HepG2 (cell line): ENCODE results near the gene MIXL1.

DNA sequence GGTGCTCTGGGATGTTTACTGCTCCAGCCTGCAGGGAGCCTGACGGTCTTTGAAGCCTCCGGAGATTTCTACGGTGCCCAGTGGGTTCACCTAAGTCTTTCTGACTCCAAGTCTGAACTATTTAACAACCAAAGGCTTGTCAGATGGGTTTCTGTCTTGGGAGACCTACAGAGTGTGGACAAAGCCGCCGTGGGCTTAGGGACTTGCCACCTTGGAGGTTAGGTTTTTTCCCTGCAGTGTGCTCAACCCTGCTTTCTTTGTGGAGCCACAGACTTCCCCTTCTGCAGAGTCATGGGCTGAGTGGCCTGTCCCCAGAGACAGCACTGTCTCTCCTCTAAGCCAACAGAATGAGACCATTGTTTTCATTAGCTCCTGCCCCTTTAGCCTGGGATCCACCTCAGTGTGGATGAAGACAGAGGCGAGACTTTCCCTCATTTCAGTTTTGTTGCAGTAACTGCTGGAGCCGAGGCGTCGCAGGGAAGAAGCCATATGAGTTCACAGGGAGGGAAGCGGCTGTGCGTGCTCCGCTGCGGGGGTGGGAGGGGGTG, 120.6 kb downstream of the CNIH3 start:
- RRBS, 2 experiments = no CpG with 5 or more reads among the region's 13 CpGs
CAGE:
- cytosol, long polyA minus RNA = no peak
- cytosol, long polyA plus RNA = no peak
- long polyA plus RNA = no peak
- nucleus, long polyA minus RNA = no peak
- nucleus, long polyA plus RNA = no peak

DNA sequence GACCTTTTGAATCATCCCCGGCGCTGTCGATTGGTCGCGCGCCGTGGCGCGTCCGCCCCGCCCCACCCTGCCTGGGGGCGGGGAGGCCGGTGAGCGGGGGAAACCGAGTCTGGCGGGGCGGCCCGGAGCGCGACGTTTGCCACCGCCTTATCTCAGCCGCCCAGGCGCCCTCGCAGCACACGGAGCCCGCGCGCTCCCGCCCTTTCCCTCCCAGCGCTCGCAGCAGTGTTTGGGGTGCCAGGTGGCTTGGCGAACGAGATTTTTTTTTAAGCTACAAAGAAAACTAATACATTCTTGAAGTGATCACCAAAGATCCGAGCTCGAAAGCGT, 302 bp upstream of the LBR start:
- RRBS, 2 experiments = under 1 to 3% methylated on average over 13 to 18 of the region's 37 CpGs
CAGE:
- cytosol, long polyA minus RNA = no peak
- cytosol, long polyA plus RNA = no peak
- long polyA plus RNA = no peak
- nucleus, long polyA minus RNA = no peak
- nucleus, long polyA plus RNA = no peak

- RRBS, 2 experiments = no CpG with 5 or more reads among the region's 10 CpGs
CAGE:
- cytosol, long polyA minus RNA = no peak
- cytosol, long polyA plus RNA = no peak
- long polyA plus RNA = no peak
- nucleus, long polyA minus RNA = no peak
- nucleus, long polyA plus RNA = no peak
These were observed 33.6 kb upstream of the LBR start for GRCh38 chr1:225461481-225461813.

DNA sequence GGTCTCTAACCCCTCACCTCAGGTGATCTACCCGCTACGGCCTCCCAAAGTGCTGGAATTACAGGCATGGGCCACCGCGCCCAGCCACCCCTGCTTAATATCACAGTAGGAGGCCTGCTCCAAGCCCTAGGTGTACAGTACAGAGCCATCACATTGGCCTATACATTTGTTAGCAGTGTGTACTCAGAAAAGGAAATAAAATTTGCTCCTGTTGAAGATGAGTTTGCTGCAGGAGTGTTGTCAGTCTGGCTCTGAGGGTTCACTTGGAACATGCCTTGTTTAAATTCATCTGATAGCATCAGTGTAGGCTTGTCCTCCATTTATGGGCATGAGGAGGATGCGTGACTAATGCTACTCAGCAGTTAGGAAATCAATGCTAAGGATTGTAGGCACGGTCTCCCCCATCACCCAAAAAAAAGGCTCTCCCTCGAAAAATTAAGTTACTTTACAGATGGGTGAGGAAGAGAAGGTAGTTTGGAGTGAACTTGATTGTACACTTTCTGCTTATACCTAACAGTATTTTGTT, 4.6 kb upstream of the ENAH start:
- RRBS, 2 experiments = no CpG with 5 or more reads among the region's 7 CpGs
CAGE:
- cytosol, long polyA minus RNA = no peak
- cytosol, long polyA plus RNA = no peak
- long polyA plus RNA = no peak
- nucleus, long polyA minus RNA = no peak
- nucleus, long polyA plus RNA = no peak

DNA sequence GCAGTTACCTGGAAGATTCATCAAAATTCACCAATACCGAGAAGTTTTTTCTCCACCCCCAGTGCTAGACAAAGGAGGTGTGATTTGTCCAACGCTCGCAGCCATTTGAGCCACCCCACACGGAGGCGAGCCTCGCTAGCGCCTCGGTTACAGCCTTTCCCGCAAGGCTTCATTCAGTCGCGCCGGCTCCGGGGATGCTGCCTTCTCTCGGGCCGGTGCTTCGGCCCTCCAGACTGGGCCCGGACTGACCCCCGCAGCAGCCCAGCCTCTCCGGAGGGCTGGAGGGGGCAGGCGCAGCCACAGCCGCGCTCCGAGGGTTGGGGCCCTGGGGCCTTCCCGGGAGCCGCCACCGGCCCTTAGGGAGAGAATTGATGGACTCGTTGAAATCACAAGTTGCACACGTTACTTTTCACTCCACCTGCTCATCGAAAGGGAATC, 24.4 kb upstream of the ENAH start:
- RRBS, 2 experiments = 96% methylated on average over 6 of the region's 29 CpGs
CAGE:
- cytosol, long polyA minus RNA = no peak
- cytosol, long polyA plus RNA = no peak
- long polyA plus RNA = no peak
- nucleus, long polyA minus RNA = no peak
- nucleus, long polyA plus RNA = no peak

GRCh38 chr1:225693961-225694651, 41.2 kb upstream of the ENAH start:
- RRBS, 2 experiments = no CpG with 5 or more reads among the region's 5 CpGs
CAGE:
- cytosol, long polyA minus RNA = no peak
- cytosol, long polyA plus RNA = no peak
- long polyA plus RNA = no peak
- nucleus, long polyA minus RNA = no peak
- nucleus, long polyA plus RNA = no peak

GRCh38 chr1:225699962-225700902, 47.3 kb upstream of the ENAH start:
- RRBS, 2 experiments = no CpG with 5 or more reads among the region's 16 CpGs
CAGE:
- cytosol, long polyA minus RNA = no peak
- cytosol, long polyA plus RNA = no peak
- long polyA plus RNA = no peak
- nucleus, long polyA minus RNA = no peak
- nucleus, long polyA plus RNA = no peak

DNA sequence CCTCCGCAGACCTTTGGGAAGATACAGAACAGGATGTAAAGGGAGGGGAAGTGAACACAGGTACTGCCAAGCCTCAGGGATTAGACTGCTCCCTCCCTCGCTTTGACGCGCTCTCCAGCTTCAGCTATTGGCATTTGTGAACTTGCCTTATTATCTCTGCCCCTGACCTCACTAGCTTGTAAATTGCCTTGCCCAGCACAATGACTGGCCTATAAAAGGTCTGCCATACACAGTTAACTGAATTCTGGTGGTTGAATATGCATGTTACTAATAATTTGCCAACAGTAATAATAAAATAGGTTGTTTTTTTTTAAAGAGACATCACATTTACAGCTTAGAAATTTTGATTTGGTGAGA, 4.7 kb upstream of the SRP9 start:
- RRBS, 2 experiments = no CpG with 5 or more reads among the region's 4 CpGs
CAGE:
- cytosol, long polyA minus RNA = no peak
- cytosol, long polyA plus RNA = no peak
- long polyA plus RNA = no peak
- nucleus, long polyA minus RNA = no peak
- nucleus, long polyA plus RNA = no peak

DNA sequence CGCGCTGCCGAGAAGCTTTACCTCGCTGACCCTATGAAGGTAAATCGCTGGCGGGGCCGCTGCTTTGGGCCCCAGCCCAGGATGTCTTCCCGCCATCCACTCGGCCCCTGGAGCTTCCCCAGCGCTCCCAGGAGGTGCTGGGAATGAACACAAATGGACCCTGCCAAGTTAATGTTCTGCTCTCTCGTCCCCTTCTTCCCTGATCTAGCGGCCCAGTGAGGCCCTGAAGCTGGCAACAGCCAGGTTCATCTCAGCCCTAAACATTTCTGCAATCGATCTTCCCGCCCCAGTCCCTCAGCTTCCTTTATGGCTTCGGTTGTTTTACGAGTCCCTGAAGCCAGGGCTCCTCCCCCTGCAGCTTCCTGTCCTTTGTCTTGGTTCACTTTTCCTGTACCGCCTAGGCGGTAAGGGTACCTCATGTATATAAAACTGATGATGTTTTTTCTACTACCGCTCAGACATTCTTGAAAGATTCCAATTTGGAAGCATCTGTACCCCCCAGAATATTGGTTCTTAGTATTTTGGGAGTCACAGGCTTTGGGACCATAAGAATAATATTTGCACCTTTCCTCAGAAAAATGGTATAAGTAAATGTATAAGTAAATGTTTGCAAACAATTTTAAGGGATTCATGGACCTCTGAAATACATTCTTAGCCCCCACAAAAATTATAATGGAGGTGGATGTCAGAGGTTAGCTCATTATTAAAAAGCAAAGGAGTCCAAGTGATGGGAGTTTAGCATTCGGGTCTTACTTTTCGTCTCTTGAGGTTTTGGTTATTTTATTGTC, 542 bp downstream of the SRP9 start:
- RRBS, 2 experiments = no CpG with 5 or more reads among the region's 21 CpGs
CAGE:
- cytosol, long polyA minus RNA = no peak
- cytosol, long polyA plus RNA = no peak
- long polyA plus RNA = no peak
- nucleus, long polyA minus RNA = no peak
- nucleus, long polyA plus RNA = no peak

DNA sequence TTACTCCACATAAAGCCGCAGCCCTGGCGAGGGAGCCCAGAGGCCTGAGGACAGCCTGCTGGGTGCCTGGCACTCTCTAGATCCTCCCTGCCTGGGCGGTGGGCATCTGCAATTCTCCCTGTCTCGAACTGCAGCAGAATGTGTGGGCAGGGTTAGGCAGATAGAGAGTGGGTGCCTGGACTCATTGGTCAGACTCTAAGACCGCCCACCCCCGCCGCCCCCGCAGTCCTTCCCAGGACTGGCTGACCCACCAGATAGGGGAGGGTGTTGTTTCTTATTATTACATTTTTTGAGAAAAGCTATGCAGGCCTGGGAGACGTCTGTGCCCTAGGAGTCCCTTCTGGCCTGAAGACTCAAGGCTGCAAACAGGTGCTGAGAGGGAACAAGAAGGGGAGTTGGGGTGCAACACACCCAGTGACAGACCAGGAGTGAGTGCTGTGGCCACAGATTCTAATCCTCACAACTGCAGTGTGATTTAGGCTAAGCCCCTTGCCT, 14.1 kb downstream of the EPHX1 start:
- RRBS, 2 experiments = no CpG with 5 or more reads among the region's 9 CpGs
CAGE:
- cytosol, long polyA minus RNA = no peak
- cytosol, long polyA plus RNA = no peak
- long polyA plus RNA = no peak
- nucleus, long polyA minus RNA = no peak
- nucleus, long polyA plus RNA = no peak

DNA sequence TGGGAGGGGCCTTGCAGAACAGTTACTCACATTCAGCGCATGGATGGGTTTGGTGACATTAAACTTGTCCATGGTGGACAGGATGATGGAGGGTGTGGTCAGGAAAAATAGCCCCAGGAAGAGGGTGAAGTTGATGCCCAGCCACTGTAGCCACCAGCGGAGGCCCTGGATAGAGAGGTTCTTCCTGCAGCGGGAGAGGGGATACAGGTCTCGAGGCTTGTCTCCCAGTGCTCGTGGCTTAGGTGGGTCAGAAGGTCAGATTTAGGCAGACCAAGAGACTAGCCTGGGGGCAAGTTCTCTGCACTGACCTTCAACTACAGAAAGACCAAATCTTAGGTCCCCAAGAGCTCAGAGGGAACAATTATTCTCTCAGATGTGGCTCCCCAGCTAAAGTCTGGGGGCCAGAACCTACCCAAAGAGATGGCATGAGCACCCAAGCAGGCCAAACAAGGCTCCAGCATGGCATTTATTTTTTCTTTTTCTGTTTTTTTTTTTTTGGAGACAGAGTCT, 23.0 kb downstream of the TMEM63A start:
- RRBS, 2 experiments = no CpG with 5 or more reads among the region's 5 CpGs
CAGE:
- cytosol, long polyA minus RNA = no peak
- cytosol, long polyA plus RNA = no peak
- long polyA plus RNA = no peak
- nucleus, long polyA minus RNA = no peak
- nucleus, long polyA plus RNA = no peak

GRCh38 chr1:225880607-225880978, 1.6 kb downstream of the TMEM63A start:
- RRBS, 2 experiments = no CpG with 5 or more reads among the region's 5 CpGs
CAGE:
- cytosol, long polyA minus RNA = no peak
- cytosol, long polyA plus RNA = no peak
- long polyA plus RNA = no peak
- nucleus, long polyA minus RNA = no peak
- nucleus, long polyA plus RNA = no peak

- RRBS, 2 experiments = no CpG with 5 or more reads among the region's 12 CpGs
CAGE:
- cytosol, long polyA minus RNA = no peak
- cytosol, long polyA plus RNA = no peak
- long polyA plus RNA = no peak
- nucleus, long polyA minus RNA = no peak
- nucleus, long polyA plus RNA = no peak
These were observed 2.3 kb upstream of the LEFTY1 start for GRCh38 chr1:225891131-225891846.

DNA sequence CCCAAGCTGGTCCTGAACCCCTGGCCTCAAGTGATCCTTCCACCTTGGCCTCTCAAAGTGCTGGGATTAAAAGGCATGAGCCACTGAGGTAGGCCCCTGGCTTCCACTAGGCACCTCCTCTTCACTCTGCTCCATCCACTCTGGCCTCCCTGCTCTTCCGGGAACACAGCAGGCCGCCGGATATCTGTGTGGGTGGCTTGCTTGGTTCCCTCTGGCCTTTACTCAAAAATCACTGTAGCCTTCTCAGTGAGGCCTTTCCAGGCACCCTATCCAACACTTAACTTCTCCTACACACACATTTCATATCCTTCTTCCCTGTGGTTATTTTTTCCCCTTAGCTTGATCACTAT, 46.5 kb downstream of the H3-3A start:
- RRBS, 2 experiments = no CpG with 5 or more reads among the region's 3 CpGs
CAGE:
- cytosol, long polyA minus RNA = no peak
- cytosol, long polyA plus RNA = no peak
- long polyA plus RNA = no peak
- nucleus, long polyA minus RNA = no peak
- nucleus, long polyA plus RNA = no peak

DNA sequence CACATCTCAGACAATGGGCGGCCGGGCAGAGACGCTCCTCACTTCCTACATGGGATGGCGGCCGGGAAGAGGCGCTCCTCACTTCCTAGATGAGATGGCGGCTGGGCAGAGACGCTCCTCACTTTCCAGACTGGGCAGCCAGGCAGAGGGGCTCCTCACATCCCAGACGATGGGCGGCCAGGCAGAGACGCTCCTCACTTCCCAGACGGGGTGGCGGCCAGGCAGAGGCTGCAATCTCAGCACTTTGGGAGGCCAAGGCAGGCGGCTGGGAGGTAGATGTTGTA, 52.8 kb downstream of the H3-3A start:
- RRBS, 2 experiments = no CpG with 5 or more reads among the region's 14 CpGs
CAGE:
- cytosol, long polyA minus RNA = no peak
- cytosol, long polyA plus RNA = no peak
- long polyA plus RNA = no peak
- nucleus, long polyA minus RNA = no peak
- nucleus, long polyA plus RNA = no peak

GRCh38 chr1:226223076-226223767, at the start of gene MIXL1:
Gene MIXL1 (plus strand): TSS chr1:226223664.
- RRBS, 2 experiments = 1 to 2% methylated on average over 33 of the region's 61 CpGs
CAGE:
- cytosol, long polyA minus RNA = start-site peak on the plus strand at chr1:226223653-226223666, 73 reads
- cytosol, long polyA plus RNA = start-site peak on the plus strand at chr1:226223658-226223664, 33 and 37 reads in 2 replicates
- long polyA plus RNA = start-site peak on the plus strand at chr1:226223402-226223580, 12 and 21 reads in 2 replicates
- nucleus, long polyA minus RNA = no peak
- nucleus, long polyA plus RNA = no peak

- RRBS, 2 experiments = 80 to 82% methylated on average over 4 of the region's 12 CpGs
CAGE:
- cytosol, long polyA minus RNA = no peak
- cytosol, long polyA plus RNA = no peak
- long polyA plus RNA = no peak
- nucleus, long polyA minus RNA = no peak
- nucleus, long polyA plus RNA = no peak
These were observed 44.6 kb upstream of the LIN9 start for GRCh38 chr1:226353411-226354027.

- RRBS, 2 experiments = no CpG with 5 or more reads among the region's 20 CpGs
CAGE:
- cytosol, long polyA minus RNA = no peak
- cytosol, long polyA plus RNA = no peak
- long polyA plus RNA = no peak
- nucleus, long polyA minus RNA = no peak
- nucleus, long polyA plus RNA = no peak
These were observed 923 bp upstream of the STUM start for GRCh38 chr1:226547510-226548171.

GRCh38 chr1:226609784-226610284, 61.3 kb downstream of the STUM start:
- RRBS, 2 experiments = no CpG with 5 or more reads among the region's 12 CpGs
CAGE:
- cytosol, long polyA minus RNA = no peak
- cytosol, long polyA plus RNA = no peak
- long polyA plus RNA = no peak
- nucleus, long polyA minus RNA = no peak
- nucleus, long polyA plus RNA = no peak

- RRBS, 2 experiments = no CpG with 5 or more reads among the region's 13 CpGs
CAGE:
- cytosol, long polyA minus RNA = no peak
- cytosol, long polyA plus RNA = no peak
- long polyA plus RNA = no peak
- nucleus, long polyA minus RNA = no peak
- nucleus, long polyA plus RNA = no peak
These were observed 93.1 kb downstream of the ITPKB start for GRCh38 chr1:226645730-226646592.